Mononuclear cell (primary cell): ENCODE measurements around a stretch of chr3.

DNA sequence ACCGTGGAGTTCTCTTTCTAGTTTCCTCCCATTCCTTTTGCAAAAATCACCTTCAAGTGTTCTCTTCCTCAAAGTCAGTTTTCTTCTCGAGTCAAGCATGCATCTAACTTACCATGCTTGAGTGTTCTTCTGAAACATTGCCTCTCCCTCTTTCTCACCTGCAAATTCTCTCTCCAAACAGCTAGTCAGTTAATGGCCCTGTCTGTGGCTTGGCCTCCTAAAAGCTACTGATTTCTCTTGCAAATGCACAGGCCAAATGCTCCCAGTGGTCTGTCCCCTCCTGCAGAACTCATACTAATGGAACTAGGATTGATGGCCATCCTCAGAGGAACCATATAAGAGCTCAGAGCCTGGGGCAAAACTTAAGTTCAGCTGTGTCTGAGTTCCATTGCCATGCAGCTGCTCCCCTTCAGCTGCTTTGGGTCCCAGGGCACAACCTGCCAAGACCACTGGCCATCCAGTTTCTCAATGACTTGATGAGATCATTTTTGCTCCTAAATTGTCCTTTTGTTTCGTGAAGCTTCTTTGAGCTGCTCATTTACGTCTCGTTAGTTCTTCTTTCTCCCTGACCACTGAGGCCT lies 529.4 kb upstream of the TBL1XR1 start:
- RRBS = no CpG with 5 or more reads among the region's 5 CpGs

GRCh38 chr3:177823966-177824517 lies 626.8 kb upstream of the TBL1XR1 start:
- RRBS = no CpG with 5 or more reads among the region's 5 CpGs

GRCh38 chr3:177824814-177825092 lies 627.5 kb upstream of the TBL1XR1 start:
- RRBS = no CpG with 5 or more reads among the region's 3 CpGs

- RRBS = no CpG with 5 or more reads among the region's 4 CpGs
Measured at GRCh38 chr3:178736187-178736735, 200.0 kb downstream of the KCNMB2 start.

GRCh38 chr3:179019837-179020563 lies 51.6 kb downstream of the ZMAT3 start:
- RRBS = no CpG with 5 or more reads among the region's 6 CpGs

- RRBS = no CpG with 5 or more reads among the region's 15 CpGs
Measured at GRCh38 chr3:179671602-179672275, 18.9 kb downstream of the USP13 start.

GRCh38 chr3:179713366-179714328 lies 60.8 kb downstream of the USP13 start:
- RRBS = no CpG with 5 or more reads among the region's 14 CpGs

DNA sequence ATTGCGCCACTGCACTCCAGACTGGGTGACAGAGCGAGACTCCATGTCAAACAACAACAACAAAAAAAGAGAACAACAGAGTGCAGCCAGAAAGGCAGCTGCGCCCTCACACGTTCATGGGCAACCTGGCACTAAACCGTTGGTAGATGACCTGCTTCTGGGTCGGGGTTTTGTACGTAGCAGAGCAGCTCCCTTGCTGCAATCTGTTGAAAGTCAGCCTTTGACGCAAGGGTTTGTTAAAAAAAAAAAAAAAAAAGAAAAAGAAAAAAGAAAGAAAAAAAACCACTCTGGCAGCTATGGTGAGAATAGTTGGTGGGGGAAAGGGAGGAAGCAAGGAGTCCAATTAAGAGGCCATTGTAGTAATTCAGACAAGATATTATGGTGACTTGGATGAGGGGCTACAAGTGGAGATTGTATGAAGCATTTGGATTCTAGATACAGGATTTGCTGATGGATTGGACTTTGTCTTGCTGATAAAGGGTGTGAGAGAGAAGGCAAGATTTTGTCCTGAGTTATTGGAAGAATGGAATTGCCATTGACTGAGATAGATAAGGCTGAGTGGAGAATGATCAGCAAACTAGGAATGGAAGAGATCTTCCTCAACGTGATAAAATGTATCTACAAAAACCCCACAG lies 126.8 kb downstream of the USP13 start:
- RRBS = no CpG with 5 or more reads among the region's 9 CpGs

DNA sequence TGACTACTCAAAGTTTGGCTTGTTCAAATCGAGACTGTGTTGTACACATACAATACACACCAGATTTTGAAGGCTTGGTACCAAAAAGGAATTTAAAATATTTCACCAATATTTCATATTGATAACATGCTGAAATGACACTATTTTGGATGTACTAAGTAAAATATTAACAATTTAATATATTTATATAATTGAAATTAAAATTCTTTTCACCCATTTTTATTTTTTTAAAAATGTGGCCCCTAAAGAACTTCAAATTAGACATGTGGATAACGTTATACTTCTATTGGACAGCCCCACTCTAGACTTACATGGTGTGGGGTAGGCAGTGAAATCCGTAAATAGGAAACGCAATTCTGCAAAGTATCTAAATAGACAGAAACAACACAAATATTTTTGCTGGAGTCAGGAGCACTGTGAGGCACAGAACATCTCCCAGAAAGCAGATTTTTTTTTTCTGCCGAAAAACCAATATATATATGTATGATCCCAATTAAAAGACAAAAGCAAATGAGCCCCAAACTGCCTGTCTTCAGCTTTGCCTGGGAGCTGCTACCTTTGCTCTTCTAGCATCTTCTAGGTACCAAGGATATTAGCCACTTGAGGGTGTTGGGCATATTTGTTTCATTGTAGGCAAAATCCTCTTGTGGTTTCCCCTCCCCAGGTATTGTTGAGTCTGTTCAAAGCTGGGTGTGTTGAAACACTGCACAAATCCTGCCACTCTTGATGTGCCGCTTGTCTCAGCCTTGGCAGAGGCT lies 135.8 kb downstream of the USP13 start:
- RRBS = no CpG with 5 or more reads among the region's 6 CpGs

DNA sequence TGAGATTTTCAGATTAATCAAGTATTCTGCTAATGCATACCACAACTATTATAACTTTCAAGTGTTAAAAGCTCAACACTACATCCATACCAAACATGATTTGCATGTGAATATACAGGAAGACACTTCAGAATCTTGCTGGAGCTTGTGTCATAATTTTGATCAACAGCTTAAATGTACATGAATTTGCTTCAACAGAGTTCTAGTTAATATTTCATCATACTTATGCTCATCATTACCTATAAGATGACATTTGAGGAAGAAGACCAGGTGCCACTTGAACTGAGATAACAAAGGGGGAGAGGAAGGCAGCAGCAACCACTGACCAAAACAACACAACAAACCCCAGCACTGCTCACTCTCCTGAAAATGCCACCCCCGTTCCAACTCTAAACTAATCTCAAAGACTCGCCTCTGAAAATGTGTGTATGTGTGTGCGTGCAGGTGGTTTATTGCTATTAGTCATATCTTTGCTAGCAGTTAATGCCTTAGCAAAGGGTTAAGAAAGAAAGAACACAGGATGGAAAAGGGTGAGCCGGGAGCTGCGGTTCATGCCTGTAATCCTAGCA lies 4.6 kb downstream of the PEX5L start:
- RRBS = no CpG with 5 or more reads among the region's 5 CpGs

DNA sequence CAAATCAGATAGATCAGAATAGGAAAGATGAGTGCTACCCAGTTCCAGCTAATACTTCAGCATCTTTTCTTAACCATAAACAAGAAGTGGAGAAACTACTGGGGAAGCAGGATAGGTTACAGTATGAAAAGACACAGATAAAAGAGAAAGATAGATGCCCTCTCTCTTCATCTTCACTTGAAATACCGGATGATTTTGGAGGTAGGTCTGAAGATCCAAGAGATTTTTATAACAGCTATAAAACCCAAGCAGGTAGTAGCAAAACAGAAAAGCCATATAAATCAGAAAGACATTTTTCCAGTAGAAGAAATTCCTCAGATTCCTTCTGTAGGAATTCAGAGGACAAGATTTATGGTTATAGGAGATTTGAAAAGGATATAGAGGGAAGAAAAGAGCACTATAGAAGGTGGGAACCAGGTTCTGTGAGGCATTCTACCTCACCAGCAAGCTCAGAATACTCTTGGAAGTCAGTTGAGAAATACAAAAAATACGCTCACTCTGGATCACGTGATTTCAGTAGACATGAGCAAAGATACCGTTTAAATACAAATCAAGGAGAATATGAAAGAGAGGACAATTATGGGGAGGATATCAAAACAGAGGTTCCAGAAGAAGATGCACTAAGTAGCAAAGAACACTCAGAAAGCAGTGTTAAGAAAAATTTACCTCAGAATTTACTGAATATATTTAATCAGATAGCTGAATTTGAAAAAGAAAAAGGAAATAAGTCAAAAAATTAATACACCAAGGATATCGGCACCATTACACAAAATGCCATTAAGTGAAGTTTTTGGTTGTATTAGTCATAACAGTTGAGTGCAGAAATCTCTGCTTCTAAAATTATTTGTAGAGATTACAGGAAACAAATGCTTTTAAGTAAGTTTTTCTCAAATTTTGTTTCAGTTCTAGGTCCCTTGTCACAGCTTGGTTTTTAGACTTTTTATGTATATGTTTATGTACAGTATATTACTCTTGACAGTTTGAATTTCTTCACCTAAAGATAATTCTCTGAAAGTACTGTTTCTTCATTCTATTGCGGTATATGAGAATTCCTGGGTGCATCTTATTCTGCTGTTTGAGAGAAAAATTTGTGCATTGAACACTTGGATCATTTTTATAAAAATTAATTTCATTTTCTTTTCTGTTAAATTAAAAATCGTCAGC lies 8.2 kb downstream of the TTC14 start:
- RRBS = no CpG with 5 or more reads among the region's 7 CpGs

DNA sequence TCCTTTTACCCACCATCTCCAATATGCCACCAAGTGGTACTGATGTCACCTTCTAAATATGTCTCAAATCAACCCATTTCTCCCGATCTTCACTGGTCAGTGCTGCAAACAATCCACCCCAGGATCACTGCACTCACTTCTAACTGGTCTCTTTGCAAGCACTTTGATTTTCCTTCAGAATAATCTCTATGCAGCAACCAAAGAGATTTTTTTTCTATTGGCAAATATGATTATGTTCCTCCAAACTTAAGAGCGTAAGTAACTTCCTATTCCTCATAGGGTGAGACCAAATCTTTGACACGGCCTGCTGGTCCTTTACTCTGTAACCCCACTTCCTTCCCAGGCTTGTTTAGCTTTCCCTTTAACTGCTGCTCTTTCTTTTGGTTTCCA lies 121.4 kb upstream of the DNAJC19 start:
- RRBS = no CpG with 5 or more reads among the region's 3 CpGs

GRCh38 chr3:182241657-182242580 lies 530.2 kb downstream of the SOX2 start:
- RRBS = no CpG with 5 or more reads among the region's 19 CpGs

DNA sequence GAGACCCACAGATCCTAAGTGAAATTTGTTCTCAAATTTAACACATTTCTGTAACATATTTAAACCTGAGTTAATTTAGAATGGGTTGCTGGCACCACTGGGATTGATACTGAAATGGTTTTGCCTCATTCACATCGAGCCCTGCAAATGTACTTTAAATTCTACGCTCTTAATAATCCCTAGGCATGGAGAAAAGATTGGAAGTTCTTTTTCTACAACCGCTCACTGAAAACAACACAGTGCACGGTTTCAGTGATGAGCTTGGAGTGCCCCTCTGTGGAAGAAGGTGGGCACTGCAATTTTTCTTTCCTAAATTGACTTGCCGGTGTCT lies 109.9 kb upstream of the ATP11B start:
- RRBS = no CpG with 5 or more reads among the region's 5 CpGs

DNA sequence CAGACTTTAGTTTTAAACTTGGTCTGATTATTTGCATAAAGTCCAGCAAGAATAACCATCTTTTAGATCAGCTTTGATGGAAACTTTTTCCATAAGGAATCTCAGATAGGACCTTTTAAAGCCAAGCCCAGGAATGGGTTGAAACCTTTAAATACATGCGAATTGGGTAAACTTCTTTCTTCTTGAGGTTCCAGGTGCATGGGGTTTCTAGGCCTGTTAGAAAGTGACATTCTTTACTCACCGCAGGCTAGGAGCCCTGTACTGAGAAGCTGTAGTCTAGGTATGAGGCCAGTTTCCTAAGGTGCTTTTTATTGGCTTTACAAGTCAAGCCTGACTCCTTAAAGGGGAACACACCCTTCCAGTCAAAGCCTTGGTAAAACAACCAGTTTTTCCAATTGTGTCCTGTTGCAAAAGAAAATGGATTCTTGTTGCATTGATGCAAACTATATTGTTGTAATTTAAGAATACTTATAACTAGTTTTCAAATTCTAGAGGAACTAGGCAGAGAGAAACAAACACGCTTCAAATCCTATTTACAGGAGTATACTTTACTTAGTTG lies 76.1 kb upstream of the ATP11B start:
- RRBS = no CpG with 5 or more reads among the region's 3 CpGs

GRCh38 chr3:182738704-182739561 lies 54.4 kb upstream of the ATP11B start:
- RRBS = no CpG with 5 or more reads among the region's 5 CpGs

- RRBS = 2% methylated on average over 3 of the region's 10 CpGs
Measured at GRCh38 chr3:182793104-182793275, 314 bp upstream of the ATP11B start.

DNA sequence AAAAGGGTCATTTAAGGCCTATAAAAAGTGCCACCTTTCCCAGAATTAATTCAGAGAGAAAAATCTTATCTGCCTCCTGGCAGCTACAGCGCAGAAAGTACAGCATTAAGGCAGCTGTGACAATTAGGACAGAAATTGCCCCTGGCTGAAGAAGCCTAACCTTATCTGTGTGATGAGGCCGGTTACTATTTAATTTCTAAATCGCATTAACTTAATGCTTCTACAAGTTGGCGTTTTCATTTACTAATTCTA lies 1.2 kb downstream of the ATP11B start:
- RRBS = no CpG with 5 or more reads among the region's 4 CpGs

- RRBS = no CpG with 5 or more reads among the region's 1 CpG
Measured at GRCh38 chr3:182863928-182864326, 70.6 kb downstream of the ATP11B start.

GRCh38 chr3:183131321-183131529 lies 31.3 kb downstream of the LAMP3 start:
- RRBS = no CpG with 5 or more reads among the region's 3 CpGs